ENCODE measurements around the genes SLC9C2, TEX50 and SERPINC1.

DNA sequence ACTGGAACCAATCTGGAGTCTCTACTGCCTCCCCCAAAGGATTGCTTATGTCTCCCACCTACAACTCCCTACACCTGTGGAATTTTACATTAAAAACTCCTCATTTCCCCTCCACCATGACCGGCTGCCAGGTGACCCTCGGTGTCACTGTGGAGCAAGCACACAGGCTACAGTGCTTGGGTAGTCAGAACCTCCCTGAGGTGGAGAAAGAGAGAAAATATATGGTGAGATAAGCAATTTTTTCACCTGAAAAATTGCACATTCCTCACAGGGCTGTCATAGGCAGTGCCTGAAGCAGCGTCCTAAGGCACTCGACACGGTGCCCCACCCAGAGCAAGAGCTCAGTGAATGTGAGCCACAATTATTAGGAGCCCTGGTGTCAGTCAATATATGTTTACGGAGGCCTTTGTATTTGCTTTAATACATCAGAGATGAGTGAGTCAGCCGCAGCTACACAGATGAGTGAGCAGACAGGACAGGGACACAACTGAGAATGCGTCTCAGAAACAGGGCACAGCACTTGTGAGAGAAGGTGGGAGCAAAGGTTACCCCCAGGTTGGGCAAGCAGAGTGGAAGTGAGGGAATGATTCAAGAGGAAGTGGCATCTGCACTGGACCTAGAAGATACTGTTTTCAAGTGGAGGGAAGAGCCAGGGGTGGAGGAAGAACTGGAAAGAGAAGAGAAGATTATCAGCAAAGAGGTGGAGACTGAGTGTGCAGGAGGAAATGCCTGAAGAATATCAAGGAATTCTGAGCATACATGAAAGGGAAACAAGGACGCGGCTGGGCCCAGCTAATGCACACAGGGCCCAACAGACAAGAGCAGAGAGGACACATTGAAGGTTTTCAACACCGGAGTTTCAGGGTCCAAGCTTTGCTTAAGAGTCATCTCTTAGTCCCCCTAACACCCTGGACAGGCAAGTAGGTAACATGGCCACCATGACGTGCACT lies 5.2 kb upstream of the PIGC start:
- PRO-cap = no peak
- RAMPAGE, long total RNA, 2 experiments = no peak in any of the 2 experiments

DNA sequence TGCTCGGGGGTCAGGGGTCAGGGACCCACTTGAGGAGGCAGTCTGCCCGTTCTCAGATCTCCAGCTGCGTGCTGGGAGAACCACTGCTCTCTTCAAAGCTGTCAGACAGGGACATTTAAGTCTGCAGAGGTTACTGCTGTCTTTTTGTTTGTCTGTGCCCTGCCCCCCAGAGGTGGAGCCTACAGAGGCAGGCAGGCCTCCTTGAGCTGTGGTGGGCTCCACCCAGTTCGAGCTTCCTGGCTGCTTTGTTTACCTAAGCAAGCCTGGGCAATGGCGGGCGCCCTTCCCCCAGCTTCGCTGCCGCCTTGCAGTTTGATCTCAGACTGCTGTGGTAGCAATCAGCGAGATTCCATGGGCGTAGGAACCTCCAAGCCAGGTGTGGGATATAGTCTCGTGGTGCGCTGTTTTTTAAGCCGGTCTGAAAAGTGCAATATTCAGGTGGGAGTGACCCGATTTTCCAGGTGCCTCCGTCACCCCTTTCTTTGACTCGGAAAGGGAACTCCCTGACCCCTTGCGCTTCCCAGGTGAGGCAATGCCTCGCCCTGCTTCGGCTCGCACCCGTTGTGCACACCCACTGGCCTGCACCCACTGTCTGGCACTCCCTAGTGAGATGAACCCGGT lies 64.0 kb downstream of the TNFSF18 start:
- PRO-cap = no peak
- RAMPAGE, long total RNA, 2 experiments = no peak in any of the 2 experiments

GRCh38 chr1:173051087-173051306 lies 256 bp upstream of the TNFSF18 start:
- PRO-cap = no peak
- RAMPAGE, long total RNA, 2 experiments = no peak in any of the 2 experiments

DNA sequence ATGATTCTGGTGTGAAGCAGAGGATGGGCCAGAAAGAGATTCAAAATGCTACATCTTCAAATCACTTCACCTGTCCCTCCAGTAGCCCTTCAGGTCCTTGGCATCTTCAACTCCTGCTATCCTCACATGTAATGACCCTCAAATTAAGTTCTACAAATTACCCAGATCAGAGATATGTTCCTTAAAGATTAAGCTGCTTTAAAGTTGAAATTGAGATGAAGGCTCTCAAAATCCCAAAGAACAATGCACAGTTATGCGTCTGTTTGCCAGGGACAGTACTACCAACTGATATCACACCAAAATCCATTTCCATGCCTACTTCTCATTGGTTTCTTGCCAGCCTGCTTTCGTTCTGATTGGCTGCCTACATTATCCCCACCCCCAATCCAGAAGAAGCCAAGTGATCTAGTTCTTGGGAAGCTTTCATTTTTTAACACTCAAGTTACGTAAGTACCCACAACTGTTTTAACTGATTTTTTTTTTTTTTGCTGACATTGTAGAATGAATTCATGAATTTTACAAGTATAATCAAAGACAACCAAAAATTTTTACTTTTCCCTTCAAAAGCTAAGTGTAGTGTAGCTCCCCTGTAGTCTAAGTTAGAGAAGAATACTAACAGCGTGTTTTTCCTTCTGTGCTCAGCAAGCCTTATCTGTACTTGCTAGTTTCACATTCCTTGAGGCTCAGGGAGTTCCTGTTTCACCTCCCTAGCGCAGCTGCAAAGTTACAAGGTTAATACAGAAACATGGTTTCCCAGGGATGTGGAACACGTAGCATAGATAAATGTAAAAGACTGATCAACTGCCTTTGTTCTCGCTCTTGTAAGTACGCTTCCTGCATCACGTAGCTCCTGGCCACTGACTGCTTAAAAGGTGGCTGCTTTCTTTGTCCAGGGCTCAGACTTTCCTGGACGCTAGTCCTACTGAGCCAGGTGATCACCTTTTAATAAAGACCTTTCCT lies at the start of gene SLC9C2:
Gene SLC9C2, minus strand, starts transcription at position 287 of the 960 bp plus-strand sequence.
- PRO-cap = no peak
- RAMPAGE, long total RNA, 2 experiments = start-site peak on the minus strand in 1 of 2 experiments, centred at position 226 of the sequence, 17 reads per replicate

- PRO-cap = no peak
- RAMPAGE, long total RNA, 2 experiments = no peak in any of the 2 experiments
Measured at GRCh38 chr1:173635127-173635537, at the start of gene TEX50. TSS of gene TEX50 (plus strand) at chr1:173635338.

GRCh38 chr1:173637465-173638155 lies 2.5 kb downstream of the TEX50 start:
- PRO-cap = no peak
- RAMPAGE, long total RNA, 2 experiments = no peak in any of the 2 experiments

- PRO-cap = no peak
- RAMPAGE, long total RNA, 2 experiments = no peak in any of the 2 experiments
Measured at GRCh38 chr1:173823790-173824062, 747 bp upstream of the DARS2 start.

- PRO-cap = no peak
- RAMPAGE, long total RNA, 2 experiments = no peak in any of the 2 experiments
Measured at GRCh38 chr1:173865155-173865322, 3.1 kb upstream of the ZBTB37 start.

- PRO-cap = no peak
- RAMPAGE, long total RNA, 2 experiments = no peak in any of the 2 experiments
Measured at GRCh38 chr1:173917178-173917585, at the start of gene SERPINC1. TSS of gene SERPINC1 (minus strand) at chr1:173917327.

GRCh38 chr1:173937182-173937747 lies 20.1 kb upstream of the SERPINC1 start:
- PRO-cap = no peak
- RAMPAGE, long total RNA, 2 experiments = no peak in any of the 2 experiments

- PRO-cap = no peak
- RAMPAGE, long total RNA, 2 experiments = no peak in any of the 2 experiments
Measured at GRCh38 chr1:173943210-173943975, 26.3 kb upstream of the SERPINC1 start.

DNA sequence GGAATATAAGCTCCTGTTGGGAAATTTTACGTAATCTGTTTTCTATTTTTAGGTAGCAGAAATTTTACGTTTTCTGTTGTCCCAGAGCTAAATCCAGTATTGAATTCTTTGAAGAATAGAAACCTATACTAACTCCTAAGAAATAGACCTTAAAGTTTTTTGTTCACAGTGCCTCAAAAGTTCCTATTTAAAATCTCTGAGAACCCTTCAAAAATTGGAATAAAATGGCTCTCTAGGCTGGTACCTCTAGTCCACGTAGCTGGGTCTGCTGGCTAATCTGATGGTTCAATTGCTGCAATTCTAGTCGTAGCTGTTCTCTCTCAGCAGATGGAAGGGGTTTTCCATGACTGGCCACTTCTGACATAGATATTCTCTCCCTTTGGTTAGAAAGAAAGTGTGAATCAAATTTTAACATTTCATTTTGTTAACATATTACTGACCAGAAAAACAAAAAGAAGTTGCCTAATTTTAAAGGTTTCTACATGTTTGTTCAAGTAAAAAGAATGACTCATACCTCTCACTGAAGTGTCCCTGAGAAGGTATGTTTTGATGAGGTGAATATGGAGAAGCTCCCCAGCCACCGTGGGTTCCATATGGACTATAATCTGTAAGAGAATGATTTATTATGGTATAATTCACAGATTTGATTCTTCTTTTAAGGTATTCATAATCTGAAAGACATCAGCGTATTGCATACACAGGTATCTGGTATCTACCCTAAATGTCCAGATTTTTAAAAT lies 29.3 kb upstream of the SERPINC1 start:
- PRO-cap = no peak
- RAMPAGE, long total RNA, 2 experiments = no peak in any of the 2 experiments

DNA sequence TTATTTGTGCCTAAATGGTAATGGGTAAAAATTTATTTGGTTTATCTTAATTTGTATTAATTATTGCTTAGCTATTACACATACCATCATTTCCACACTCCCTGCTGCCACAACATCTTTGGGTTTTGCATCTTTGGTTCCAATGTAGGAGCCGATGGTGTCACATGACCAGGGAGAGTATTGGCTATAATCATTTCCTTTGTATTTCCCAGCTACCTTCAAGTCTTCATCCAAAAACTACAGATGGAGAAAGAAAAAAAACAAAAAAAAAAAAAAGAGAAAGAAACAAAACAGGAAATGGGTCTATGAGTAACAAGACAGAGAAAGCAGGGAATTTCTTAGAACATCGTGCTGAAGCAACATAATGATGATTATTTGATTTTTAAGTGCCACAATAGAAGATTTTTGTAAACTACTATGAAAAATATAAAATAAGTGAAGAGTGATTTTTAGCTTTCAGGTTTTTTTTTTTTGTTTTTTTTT lies 34.8 kb upstream of the SERPINC1 start:
- PRO-cap = no peak
- RAMPAGE, long total RNA, 2 experiments = no peak in any of the 2 experiments

DNA sequence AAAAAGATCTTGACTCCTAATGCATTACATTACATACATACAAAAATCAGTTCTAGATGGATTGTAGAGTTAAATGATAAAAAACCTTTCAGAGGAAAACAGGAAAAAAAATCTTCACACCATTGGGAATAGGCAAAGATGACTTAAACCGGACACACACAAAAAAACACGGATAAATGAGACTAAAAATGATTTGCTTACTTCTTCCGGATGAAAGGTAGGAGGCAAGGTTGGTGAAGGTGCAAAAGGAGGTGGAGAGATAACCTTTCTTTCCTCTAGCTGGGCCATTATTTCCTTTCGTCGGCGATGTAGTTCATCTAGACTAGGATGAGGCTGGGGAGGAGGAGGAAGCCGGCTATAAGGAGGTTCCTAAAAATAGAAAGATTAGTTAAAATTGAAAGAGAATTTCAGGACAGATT lies 43.8 kb upstream of the SERPINC1 start:
- PRO-cap = no peak
- RAMPAGE, long total RNA, 2 experiments = no peak in any of the 2 experiments

DNA sequence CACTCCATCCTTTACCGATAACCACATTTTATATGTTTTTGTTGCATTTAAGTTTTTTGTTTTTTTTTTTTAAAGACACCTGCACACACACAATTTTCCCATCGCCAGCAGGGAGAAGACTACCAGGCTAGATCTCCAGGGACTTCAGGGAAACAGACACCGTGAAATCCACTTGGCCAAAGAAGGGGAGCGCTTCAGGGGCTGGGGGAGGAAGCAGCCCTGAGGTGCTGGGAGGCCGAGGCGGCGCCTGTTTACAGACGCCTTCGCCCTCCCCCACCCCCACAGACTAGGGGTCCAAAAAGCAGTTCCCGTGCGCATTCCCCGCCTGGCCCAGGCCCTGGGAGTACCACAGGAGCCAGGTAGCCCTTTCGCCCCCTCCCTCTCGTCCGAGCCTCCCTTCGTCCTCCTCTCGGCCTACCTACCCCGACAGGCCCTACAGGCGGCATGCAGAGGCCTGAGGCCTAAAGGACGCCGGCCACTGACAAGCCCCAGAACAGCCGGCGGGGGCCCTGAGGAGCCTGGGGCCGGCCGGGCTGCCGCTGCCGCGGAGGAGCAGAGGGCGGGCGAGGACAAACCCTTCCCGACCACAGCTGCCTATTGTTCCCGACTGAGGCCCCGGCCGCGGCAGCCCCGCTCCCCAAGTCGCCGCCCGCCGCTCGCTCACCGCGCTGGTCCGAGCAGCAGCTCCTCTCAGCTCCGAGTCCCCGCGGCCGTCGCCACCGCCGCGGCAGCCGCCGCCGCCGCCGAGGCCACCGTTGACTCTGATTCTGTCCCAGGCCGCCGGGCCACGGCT lies 529 bp downstream of the RC3H1 start:
- PRO-cap = unidirectional peak, plus-strand start at position 315 of the sequence
- RAMPAGE, long total RNA, 2 experiments = no peak in any of the 2 experiments

GRCh38 chr1:174265136-174265839 lies 106.0 kb downstream of the RABGAP1L start:
- PRO-cap = no peak
- RAMPAGE, long total RNA, 2 experiments = no peak in any of the 2 experiments

- PRO-cap = no peak
- RAMPAGE, long total RNA, 2 experiments = no peak in any of the 2 experiments
Measured at GRCh38 chr1:175209056-175209597, 16.6 kb upstream of the KIAA0040 start.

DNA sequence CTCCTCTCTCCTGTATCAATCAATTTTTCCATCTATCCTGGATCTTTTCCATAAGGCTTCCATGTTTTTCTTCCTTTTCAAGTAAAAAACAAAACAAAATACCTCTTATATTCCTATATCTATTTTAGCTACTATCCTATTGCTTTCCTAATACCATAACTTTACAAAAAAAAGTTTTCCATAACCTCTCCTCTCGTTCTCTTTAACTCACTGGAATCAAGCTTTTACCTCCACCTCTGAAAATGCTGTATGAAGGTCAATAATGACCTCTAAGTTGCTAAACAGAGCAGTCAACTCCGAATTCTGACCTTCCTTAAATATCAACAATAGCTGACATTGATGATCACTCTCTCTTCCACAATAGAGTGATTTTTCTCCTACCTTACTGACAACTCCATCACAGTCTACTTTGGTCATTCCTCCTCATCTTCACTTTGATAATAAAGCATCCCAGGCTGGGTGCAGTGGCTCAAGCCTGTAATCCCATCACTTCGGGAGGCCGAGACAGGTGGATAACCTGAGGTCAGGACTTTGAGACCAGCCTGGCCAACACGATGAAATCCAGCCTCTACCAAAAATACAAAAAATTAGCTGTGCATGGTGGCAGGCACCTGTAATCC lies 152.3 kb downstream of the COP1 start:
- PRO-cap = no peak
- RAMPAGE, long total RNA, 2 experiments = no peak in any of the 2 experiments

DNA sequence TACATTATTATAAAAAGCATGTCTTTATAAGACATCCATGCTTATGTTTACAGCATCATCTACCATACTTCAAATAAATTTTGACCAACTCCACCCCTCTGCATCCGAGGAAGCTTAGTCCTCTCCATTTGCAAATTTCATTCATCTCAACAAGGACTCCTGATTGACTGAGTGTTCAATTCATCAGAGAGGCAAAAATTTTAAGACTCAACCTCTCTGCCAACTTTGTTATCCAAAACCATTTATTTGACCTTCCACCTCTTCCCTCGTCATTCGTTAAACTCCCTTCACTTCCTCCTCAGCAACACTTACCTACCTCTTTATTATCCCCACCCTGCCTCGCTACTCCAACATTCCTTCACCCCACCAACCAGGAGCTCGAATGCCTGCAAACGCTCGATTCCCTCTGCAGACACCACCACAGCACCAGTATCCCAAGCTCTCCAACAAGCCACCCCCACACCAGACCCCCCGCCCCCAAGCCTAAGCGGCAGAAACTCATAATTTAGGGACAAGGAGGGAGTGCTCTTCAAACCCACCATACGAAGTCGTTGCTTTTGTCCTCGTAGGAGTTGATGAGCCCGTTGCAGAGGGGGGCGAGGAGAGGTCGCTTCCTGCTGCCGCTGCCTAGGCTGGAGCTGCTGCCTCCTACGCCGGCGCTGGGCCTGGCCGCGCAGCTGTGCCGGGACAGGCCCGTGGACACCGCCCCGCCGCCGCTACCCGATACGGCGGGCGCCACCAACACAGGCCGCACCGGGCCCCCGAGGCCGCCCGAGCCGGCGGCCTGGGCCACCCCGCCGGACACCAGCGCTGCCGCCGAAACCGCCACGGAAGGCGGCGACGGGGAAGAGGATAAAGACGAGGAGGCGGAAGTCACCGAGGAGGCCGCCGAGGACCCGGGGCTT lies 801 bp downstream of the COP1 start:
- PRO-cap = no peak
- RAMPAGE, long total RNA, 2 experiments = no peak in any of the 2 experiments

- PRO-cap = no peak
- RAMPAGE, long total RNA, 2 experiments = no peak in any of the 2 experiments
Measured at GRCh38 chr1:176767736-176768182, 304.8 kb downstream of the PAPPA2 start.